ENCODE data around the gene FXYD5.

GRCh38 chr19:33508853-33509326, 12.7 kb downstream of the PEPD start:
- PRO-cap: no peak
- RAMPAGE, long total RNA, 2 experiments: no peak in any of the 2 experiments

GRCh38 chr19:33781011-33781210, 15.8 kb upstream of the KCTD15 start:
- PRO-cap: no peak
- RAMPAGE, long total RNA, 2 experiments: no peak in any of the 2 experiments

GRCh38 chr19:33794499-33795192, 2.0 kb upstream of the KCTD15 start:
- PRO-cap: no peak
- RAMPAGE, long total RNA, 2 experiments: no peak in any of the 2 experiments

DNA sequence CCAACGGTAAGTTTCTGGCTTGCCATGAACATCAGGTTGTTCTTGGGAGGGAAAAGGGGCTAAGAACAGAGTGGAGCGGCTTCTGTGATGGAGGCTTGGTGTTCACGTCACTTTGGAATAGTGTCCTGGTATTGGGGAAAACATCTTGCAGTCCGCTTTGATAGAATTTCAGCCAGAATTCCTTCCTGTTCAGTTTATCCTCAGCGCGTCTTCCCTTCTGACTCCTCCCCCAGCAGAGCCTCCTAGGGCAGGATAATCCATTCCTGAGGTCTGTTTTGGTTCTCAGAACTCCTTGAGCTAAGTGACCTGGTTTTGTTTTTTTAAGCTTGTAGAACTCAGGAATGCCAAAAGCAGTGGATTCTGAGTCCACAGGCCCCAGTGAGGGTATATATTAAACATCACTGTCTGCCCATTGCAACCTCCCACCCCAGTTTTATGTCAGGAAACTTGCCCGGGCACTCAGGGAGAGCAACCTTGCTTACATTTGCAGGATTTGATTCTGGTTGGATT, 2.1 kb downstream of the KCTD15 start:
- PRO-cap: unidirectional peak, minus-strand start at position 119 of the sequence
- RAMPAGE, long total RNA, 2 experiments: no peak in any of the 2 experiments

DNA sequence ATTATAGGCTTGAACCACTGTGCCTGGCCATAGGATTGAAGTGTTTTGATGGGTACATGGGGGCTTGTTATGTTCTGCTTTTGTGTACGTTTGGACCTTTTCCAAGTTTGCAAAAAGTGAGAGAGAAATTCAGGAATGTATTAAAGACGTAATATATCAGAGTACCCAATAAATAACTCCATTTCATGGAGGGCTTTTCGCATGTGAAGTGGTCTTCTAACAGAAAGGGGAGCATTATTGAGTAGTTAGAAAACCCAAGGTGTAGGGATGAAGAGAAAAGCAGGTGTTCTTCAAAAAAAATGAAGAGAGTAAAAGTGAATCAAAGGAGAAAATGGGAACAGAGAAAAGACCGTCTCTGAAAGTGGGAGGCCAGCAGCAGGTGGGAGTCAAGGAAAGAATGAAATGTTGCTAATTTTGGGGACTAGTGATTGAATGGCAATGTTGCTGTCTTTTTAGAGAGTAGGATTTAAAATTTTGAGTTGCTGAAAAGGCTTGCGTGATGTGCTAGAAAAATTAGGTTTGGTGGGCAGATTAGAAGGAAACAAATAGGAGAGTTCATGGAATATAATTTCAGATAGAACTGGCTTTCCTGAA, 55.3 kb upstream of the GPI start:
- PRO-cap: no peak
- RAMPAGE, long total RNA, 2 experiments: no peak in any of the 2 experiments

DNA sequence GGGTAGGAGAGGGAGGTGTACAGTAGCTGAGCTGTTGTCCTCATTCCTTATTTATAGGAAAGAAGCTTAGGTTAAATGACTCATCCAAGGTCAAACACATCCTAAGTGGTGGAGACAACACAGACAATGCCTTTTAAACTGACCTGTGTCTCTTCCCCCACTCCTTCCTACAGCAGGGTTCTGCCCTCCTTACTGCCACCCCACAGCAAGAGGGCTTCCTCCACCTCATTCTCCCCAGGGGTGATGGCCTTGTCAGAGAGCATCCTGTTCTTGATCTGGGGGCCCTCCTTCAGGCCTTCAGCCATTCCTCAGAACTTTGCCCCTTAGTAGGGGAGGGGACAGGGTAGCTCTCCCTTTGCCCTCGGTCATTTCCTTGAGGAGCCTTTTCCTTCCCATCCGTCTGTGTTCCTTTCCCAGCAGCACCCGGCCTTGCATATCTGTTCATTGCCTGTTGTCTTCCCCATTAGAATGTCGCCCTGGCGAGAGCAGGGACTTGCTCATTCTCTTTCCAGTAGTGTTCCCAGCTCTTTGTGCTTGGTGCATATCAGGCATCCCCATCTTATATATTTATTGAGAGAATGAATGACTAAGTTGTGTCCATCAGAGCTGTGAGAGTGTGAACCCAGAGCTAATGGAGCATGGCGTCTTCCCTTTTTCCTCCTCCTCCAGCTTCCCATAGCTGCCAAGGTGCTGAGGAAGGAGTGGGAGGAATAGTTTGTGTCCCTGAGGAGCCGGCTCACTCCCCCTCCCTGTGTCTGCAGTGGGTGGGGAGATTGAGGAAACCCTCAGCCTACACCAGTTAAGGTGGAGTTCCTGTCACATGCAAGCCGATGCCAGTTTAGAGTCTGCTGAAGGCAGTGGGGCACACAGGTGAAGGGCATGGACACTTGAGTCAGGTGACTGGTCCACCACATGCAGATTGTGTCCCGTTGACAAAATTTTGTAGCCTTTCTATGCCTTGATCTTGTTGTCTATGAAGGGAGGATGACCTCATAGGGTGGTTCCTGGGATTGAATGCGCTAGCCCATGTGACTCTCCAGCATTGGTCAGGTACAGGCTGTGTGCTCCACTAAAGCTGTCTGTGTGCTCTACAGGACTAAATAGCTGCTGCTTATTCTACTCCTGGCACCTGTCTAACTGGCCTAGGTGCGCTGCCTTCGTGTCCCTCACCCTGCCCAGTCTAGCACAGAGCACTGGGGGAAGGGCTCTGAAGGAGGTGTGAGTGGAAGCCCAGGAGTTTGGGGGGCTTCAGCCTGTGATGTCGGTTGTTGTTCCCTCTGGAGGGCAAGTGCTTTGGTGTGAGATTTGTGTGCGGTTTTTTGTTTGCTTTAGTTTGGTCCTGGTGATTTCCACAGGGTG, 47.7 kb upstream of the GPI start:
- PRO-cap: no peak
- RAMPAGE, long total RNA, 2 experiments: no peak in any of the 2 experiments

DNA sequence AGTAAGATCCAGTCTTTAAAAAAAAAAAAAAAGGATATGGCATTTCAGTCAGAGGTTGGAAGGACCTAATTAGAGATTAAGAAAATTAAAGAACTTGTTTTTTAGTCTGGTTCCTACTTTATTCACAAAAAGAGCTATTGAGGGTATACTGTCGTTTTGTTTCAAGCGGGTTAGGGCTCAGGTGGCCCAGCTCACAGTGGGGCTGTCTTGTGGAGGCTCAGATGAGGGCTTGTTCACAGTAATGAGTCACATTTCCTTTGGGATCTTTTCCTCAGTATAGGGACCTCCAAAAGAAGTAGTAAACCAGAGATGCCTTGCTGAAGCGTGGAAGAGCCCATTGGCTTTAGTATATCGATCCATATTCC, 33.0 kb upstream of the GPI start:
- PRO-cap: no peak
- RAMPAGE, long total RNA, 2 experiments: no peak in any of the 2 experiments

- PRO-cap: no peak
- RAMPAGE, long total RNA, 2 experiments: no peak in any of the 2 experiments
These were observed 1.3 kb downstream of the GPI start for GRCh38 chr19:34366186-34366722.

GRCh38 chr19:34383998-34384907, 19.3 kb downstream of the GPI start:
- PRO-cap: no peak
- RAMPAGE, long total RNA, 2 experiments: no peak in any of the 2 experiments

DNA sequence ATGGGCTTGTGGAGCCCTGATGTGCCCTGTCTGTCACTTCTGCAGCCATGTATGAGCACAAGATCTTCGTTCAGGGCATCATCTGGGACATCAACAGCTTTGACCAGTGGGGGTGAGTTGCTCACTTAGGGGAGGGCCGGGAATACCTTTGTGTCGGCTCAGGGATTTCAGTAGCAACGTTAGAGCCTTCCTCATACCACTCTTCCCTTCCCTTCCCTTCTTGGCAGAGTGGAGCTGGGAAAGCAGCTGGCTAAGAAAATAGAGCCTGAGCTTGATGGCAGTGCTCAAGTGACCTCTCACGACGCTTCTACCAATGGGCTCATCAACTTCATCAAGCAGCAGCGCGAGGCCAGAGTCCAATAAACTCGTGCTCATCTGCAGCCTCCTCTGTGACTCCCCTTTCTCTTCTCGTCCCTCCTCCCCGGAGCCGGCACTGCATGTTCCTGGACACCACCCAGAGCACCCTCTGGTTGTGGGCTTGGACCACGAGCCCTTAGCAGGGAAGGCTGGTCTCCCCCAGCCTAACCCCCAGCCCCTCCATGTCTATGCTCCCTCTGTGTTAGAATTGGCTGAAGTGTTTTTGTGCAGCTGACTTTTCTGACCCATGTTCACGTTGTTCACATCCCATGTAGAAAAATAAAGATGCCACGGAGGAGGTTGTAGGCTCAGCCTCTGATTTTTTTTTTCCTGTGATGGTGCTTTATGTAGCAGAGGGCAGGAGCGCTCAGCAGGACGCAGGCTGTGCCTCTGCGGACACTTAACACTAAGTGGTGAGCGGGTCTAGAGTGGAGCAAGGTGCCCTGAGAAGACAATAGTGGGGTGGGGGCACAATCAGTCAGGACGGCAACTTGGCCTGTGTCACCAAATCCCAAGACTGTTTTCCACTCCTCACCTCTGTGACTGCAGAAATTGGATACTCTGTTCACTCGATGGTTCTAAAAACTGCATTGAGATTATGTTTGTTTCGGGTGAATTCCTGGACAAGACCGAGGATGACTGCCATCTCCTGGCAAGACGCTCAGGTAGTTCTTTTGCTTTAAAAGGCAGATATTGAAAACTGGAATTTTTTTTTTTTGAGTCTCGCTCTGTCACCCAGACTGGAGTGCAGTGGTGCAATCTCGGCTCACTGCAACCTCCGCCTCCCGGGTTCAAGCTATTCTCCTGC, 4.1 kb upstream of the PDCD2L start:
- PRO-cap: no peak
- RAMPAGE, long total RNA, 2 experiments: no peak in any of the 2 experiments

DNA sequence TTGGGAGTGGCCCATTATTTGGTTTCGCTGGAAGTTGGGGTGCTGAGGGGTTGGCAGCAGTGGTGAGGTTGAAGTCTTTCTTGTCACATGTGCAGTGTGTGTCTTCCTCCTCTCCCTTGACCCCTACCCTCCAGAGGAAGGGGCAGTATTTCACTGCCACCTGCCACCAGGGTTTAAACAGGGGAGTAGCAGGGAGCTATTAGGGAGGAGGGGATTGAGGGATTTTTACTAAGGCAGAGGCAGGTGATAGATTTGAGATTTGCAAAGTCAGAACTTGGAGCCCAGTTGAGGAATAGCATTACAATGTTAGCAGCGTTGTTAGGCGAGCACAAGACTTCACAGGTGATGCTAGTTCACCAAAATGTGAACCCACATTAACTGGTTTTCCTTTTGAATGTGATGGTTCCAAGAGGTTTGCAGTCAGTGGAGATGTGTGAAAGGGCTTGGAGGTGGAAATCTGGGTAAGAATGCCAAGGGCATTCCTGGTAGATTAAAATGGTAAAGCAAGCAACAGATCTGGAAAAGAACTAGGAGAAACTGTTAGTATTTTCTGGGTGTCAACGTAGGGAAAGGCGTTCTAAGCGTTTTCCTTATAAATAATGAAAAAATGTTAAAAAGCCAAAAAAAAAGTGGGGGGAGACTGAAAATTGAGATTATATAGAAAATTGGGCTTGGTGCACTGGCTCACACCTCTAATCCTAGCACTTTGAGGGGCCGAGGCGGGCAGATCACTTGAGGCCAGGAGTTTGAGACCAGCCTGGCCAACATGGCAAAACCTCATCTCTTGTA, 19.3 kb upstream of the WTIP start:
- PRO-cap: no peak
- RAMPAGE, long total RNA, 2 experiments: no peak in any of the 2 experiments

GRCh38 chr19:34503373-34504429, 22.1 kb downstream of the WTIP start:
- PRO-cap: no peak
- RAMPAGE, long total RNA, 2 experiments: no peak in any of the 2 experiments

GRCh38 chr19:34837381-34837696, 64.3 kb upstream of the ZNF599 start:
- PRO-cap: no peak
- RAMPAGE, long total RNA, 2 experiments: no peak in any of the 2 experiments

DNA sequence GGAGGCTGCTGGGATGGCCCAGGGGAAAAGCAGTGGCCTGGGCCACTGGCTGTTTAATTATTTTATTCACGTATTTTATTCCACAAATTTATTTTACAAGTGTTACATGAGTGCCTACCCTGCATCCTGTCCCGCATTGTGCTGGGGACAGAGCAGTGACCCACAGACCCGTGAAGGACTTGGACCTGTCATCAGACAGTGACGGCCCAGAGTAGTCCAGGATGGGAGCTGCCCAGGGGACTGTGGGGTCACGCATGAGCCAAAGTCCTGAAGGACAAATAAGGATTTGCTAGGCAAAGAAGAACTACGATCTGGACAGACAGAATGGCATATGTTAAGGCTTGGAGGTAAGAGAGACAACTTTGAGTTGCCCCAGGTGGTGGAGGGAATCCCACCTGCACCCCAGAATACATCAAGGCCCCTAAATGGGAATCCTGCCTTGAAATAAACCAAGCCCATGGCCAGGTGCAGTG, 5.5 kb downstream of the GRAMD1A start:
- PRO-cap: no peak
- RAMPAGE, long total RNA, 2 experiments: no peak in any of the 2 experiments

DNA sequence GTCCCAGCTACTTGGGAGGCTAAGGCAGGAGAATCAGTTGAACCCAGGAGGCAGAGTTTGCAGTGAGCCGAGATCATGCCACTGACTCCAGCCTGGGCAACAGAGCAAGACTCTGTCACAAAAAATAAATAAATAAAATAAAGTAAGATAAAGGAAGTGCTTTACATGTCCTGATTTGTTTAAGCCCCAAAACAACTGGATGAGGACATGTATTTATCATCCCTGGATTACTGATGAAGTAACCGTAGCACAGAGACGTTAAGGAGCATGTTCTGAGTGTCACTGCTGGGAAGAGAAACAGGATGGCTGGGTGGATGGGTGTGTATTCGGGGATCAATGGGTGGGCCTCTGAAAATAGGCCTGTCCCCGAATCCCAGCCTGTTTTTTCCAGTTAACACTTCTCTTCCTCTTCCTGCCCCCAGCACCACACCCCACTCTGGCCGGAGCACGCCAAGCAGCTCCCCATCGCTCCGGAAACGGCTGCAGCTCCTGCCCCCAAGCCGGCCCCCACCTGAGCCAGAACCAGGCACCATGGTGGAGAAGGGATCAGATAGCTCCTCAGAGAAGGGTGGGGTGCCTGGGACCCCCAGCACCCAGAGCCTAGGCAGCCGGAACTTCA, 8.7 kb downstream of the GRAMD1A start:
- PRO-cap: no peak
- RAMPAGE, long total RNA, 2 experiments: start-site peak on the plus strand in 1 of 2 experiments, centred at position 508 of the sequence, 15 reads per replicate

DNA sequence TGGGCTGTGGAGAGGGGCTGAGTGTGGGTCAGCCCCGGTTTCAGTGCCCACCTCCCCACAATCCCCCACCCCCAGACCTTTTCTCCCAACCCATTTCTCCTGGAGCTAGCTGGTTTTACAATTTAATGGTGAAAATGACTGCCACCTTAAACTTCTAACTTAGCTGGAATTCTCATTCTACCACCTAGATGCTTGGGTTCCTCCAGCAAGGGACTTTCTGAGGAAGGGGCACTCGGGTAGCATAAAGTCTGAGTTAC, 1.6 kb downstream of the SCN1B start:
- PRO-cap: no peak
- RAMPAGE, long total RNA, 2 experiments: no peak in any of the 2 experiments

- PRO-cap: no peak
- RAMPAGE, long total RNA, 2 experiments: no peak in any of the 2 experiments
These were observed 19.0 kb downstream of the HPN start for GRCh38 chr19:35060305-35061072.

- PRO-cap: no peak
- RAMPAGE, long total RNA, 2 experiments: no peak in any of the 2 experiments
These were observed 5.1 kb downstream of the FXYD3 start for GRCh38 chr19:35120366-35121496.

DNA sequence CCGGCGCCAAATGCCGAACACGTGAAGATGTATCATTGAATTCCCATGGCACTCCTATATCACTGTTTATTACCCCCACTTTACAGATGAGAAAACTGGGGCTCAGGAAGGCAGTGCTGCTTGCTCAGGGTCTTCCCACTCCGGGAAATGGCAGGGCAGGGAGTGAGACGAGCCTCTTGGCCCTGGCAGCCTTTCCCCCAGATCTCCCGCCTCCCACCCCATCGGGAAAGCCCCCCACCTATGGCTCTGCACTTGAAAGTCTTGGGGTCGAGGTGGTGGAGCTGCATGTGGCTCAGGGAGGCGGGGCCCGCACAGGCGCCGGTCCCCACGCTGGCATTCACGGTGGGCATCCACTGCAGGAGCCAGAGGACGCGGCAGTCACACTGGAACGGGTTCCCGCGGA, 3.7 kb downstream of the LGI4 start:
- PRO-cap: no peak
- RAMPAGE, long total RNA, 2 experiments: no peak in any of the 2 experiments

DNA sequence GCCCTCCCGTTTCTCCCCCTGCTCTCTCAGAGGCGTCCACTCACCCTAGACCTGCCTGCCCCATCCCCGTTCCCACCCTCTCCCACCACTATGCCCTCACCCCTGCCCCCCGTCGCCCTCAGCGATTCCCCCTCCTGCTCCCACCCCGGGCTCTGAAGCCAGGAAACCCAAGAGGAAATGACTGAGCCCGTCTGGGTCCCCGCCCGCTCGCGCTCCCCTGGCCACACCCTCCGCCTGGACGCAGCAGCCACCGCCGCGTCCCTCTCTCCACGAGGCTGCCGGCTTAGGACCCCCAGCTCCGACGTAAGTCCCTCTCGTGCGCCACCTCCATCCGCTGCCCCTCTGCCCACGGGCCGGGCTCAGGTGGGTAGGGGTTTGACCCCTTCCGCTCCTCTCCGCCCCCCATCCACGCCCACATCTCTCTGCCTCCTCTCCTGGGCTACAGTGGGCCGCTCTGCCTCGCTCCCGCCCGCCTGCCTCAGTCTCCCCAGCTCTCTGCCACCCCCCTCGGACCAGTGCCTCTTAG, at the start of gene FXYD5:
TSS of gene FXYD5 (plus strand) at position 229 of the 526 bp plus-strand sequence.
- PRO-cap: bidirectional peak, plus-strand start at position 235 of the sequence, minus-strand start at position 154 of the sequence
- RAMPAGE, long total RNA, 2 experiments: start-site peak on the plus strand in 1 of 2 experiments, centred at position 248 of the sequence, 133 reads per replicate

All from body of pancreas (tissue), 2 donors.